ENCODE results near the genes ALG14, TLCD4 and PALMD.

- PRO-cap: unidirectional peak, plus-strand start at chr1:95014226; unidirectional peak, plus-strand start at chr1:95014271
These were observed 58.8 kb downstream of the ALG14 start for GRCh38 chr1:95013871-95014496.

GRCh38 chr1:95071961-95073135 lies at the start of gene ALG14:
Gene ALG14, minus strand, starts transcription at chr1:95072951.
- PRO-cap: bidirectional peak, plus-strand start at chr1:95072668, minus-strand start at chr1:95072616; bidirectional peak, plus-strand start at chr1:95073018, minus-strand start at chr1:95072951

- PRO-cap: unidirectional peak, plus-strand start at chr1:95117384; bidirectional peak, plus-strand start at chr1:95117697, minus-strand start at chr1:95117563
These were observed at the start of gene TLCD4 for GRCh38 chr1:95117066-95118073. Gene TLCD4, plus strand, starts transcription at chr1:95117355.

- PRO-cap: no peak
These were observed 36.1 kb upstream of the RWDD3 start for GRCh38 chr1:95197776-95198518.

GRCh38 chr1:95233196-95233765 lies 729 bp upstream of the RWDD3 start:
- PRO-cap: no peak

GRCh38 chr1:96755513-96756267 lies 34.1 kb downstream of the PTBP2 start:
- PRO-cap: no peak

- PRO-cap: unidirectional peak, plus-strand start at chr1:96844436
These were observed 122.6 kb downstream of the PTBP2 start for GRCh38 chr1:96844281-96844495.

GRCh38 chr1:97129481-97130083 lies 408.0 kb downstream of the PTBP2 start:
- PRO-cap: no peak

DNA sequence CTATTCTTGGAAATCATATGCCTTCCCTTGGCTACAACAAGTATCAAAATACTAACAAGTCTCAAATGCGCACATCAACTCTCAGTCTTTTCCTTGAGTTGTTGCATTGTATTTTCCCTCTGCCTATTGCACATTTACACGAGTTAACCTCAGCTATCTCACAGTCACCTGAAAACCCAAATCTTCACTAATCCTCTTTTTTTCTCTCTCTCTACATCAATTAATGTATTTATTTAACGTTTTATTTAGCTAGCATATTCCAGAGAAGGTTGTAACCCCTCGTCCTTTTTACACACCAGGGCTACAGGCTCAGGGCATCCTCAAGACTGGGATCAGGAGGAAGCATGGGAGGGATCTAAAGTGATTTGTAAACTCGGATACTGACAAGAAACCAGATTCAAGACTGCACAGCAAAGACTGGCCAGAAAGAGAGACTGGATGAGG lies 96.0 kb downstream of the DPYD start:
- PRO-cap: no peak

- PRO-cap: no peak
These were observed 676 bp upstream of the SNX7 start for GRCh38 chr1:98660830-98661259.

DNA sequence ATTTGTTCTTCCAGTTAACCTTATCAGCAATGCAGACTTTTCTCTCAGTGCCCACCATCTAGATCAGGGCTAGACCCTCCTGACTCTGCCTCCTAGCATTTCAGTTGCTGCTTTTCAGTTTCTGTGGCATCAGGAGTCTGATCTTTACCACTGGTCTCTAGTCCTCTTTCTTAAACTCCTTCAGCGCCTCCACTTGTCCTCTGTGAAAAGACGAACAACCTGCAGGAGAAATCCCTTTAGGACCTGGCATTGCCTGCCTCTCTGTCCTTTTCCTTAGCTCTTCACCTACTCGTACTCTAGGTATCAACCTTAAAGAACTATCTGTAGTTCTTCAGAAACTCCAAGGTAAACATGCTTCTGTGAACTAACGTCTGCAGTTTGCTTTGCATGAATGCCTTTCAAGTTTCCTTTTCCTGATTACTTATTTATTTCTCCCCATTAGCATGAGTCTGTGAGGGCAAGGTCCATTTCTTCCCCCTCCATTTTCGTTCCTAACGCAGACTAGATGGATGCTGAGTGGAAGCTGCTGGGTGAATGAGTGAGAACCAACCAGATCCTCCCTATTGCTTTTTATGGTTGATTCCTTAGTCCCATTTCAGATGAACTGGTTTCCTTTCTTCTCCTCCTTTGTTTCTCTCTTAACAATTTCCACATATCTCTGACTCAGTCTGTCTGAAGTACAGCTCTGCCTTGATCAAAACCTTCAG lies 71.9 kb downstream of the SNX7 start:
- PRO-cap: no peak

DNA sequence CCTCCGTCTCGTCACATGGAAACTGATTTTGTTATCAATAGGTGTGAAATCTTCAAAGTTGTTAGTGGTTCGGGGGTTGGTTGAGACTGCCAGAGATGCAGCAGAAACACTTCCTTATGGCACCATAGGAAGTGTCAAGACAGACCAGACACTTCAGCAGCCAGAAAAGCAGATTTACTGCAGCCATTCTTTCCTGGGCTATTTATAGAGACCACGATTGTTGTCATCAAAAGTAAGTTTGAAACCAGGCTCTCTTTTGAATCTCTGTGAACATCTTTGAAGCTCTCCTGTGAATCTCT lies 150.5 kb downstream of the PLPPR5 start:
- PRO-cap: no peak

- PRO-cap: no peak
These were observed 133.3 kb downstream of the PLPPR5 start for GRCh38 chr1:98871149-98872017.

DNA sequence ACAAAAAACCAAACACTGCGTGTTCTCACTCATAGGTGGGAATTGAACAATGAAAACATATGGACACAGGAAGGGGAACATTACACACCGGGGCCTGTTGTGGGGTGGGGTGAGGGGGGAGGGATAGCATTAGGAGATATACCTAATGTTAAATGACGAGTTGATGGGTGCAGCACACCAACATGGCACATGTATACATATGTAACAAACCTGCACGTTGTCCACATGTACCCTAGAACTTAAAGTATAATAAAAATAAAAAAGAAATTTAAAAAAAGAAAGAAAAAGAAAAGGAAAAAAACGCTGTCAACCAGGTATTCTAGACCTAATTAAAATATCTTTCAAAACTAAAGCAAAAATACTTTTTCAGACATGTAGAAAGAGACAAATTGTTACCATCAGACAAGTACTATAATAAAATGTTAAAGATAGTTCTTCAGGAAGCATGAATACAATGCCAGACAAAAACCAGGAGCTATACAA lies 124.3 kb upstream of the PALMD start:
- PRO-cap: no peak

DNA sequence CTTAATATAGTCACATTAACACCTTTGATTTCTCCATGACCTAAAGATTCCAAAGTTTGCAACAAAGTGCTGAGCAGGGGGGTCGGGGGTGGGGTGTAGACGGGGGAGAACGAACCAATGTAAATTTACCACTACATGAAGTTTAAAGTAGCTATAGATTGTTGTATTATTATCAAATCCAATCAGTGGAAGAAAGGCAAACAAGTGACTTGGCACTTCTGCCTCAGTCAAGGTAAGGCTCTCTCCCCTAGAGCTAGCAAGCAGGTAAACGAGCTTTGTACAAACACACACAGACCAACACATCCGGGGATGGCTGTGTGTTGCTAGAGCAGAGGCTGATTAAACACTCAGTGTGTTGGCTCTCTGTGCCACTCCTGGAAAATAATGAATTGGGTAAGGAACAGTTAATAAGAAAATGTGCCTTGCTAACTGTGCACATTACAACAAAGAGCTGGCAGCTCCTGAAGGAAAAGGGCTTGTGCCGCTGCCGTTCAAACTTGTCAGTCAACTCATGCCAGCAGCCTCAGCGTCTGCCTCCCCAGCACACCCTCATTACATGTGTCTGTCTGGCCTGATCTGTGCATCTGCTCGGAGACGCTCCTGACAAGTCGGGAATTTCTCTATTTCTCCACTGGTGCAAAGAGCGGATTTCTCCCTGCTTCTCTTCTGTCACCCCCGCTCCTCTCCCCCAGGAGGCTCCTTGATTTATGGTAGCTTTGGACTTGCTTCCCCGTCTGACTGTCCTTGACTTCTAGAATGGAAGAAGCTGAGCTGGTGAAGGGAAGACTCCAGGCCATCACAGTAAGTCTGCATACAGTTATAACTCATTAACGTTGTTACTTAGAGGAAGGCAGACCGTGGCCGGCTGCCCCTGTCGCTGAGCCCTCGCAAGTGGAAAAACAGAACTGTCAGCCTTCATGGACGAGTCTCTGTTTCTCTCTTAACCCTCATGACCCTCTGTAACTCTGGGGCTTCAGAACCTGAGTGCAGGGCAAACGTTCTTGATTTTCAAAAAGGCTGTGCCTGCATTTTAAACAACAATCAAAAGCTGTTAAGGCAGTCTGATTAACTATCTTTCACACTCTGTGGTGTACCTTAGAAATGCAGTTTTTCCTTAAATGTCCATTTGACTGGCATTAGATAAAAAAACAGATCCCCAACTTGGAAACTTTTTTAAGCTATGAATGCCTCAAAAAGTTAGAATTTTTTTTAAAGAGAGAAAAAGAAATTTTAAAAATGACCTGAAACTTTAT lies at the start of gene PALMD:
Gene PALMD, plus strand, starts transcription at position 552 of the 1,253 bp plus-strand sequence.
- PRO-cap: no peak

GRCh38 chr1:99661654-99662129 lies 15.8 kb downstream of the PALMD start:
- PRO-cap: no peak

GRCh38 chr1:99664050-99664486 lies 18.2 kb downstream of the PALMD start:
- PRO-cap: no peak

- PRO-cap: no peak
These were observed 1.2 kb upstream of the MFSD14A start for GRCh38 chr1:100036572-100037200.

DNA sequence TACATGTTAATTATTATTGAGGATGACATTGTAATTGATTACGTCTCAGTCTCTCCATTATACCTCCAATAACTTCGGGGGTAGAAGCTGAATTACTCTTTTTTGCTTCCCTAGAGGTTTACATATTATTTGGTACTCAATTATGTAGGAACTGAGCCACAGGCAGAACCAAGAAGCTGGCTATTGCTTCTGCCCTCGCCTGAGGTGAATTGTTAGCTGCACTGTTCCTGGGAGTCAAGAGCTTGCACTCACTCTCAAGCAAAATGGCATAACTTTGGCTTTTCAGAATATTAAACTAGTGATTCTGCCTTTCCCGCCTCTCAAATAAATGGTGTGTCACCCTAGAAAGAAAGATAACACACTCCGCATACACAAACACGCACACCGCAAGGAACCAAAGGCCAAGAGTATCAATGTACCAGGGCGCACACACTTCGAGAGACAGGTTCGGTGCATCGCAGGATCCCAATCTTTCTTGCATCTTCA lies 577 bp upstream of the RTCA start:
- PRO-cap: no peak

DNA sequence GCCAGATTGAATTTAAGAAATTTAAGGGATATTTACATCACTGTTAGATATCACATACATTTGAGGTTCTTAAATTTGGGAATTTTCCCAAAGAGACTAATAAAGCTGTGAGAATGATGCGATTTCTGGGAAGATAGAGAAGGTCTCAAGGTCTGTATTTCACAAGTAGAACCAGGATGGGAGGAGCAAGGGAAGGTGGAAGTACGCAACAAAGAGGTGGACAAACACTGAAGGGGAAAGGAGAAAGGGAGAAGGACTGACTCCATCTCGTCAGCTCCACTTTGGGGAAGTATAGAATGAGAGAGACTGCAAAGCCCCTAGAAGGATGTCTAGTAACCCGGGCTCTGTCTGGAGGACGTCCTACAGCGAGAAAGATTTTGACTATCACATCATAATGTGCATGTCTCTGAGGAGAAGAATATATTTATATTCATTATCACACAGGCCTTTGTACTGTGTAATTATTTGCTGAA lies 4.9 kb downstream of the CDC14A start:
- PRO-cap: no peak

Data from pulmonary lymph node (tissue), 1 donor.